ENCODE measurements around a stretch of chr15.

DNA sequence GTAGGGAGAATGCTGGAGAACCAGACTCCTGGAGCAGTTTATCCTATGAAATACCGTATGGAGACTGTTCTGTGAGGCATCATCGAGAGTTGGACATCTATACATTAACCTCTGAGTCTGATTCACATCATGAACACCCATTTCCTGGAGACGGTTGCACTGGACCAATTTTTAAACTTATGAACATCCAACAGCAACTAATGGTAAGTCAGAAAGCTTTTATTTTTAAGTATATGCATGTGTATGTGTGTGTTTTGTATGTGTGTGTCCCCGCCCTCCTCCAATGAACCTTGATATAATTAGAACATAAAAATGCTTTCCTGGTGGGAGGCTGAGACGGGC is 194.7 kb downstream of the AKAP13 start:
- RRBS: no CpG with 5 or more reads among the region's 5 CpGs
CAGE:
- cytosol, long polyA plus RNA: no peak
- long polyA plus RNA: no peak
- nucleus, long polyA plus RNA: no peak

- RRBS: no CpG with 5 or more reads among the region's 14 CpGs
CAGE:
- cytosol, long polyA plus RNA: no peak
- long polyA plus RNA: no peak
- nucleus, long polyA plus RNA: no peak
These were observed 199.7 kb downstream of the AKAP13 start for GRCh38 chr15:85579916-85580720.

DNA sequence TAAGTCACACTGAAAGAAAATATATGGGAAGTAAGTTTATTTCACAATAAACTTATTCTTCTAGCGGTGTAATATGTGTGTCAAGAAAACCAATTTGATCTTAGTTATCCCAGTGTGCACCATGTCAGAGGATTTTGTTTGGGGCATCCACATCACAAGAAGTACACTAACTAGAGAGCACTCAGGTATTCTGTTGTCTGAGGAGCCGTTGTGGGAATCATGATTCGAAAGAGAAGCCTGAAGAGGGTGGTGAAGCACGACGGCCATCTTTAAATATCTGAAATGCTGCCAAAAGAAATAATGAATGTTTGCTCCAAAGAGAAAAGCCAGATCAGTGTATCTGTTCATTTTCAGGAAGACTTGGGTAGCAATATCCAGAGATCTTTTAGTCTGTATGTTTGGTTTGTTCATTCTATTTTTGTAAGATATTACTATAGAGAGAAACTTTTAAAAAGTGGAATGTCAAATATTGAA is 180.7 kb downstream of the KLHL25 start:
- RRBS: no CpG with 5 or more reads among the region's 5 CpGs
CAGE:
- cytosol, long polyA plus RNA: no peak
- long polyA plus RNA: no peak
- nucleus, long polyA plus RNA: no peak

- RRBS: no CpG with 5 or more reads among the region's 8 CpGs
CAGE:
- cytosol, long polyA plus RNA: no peak
- long polyA plus RNA: no peak
- nucleus, long polyA plus RNA: no peak
These were observed 170.2 kb downstream of the KLHL25 start for GRCh38 chr15:85624307-85625181.

GRCh38 chr15:85646845-85647460 is 147.8 kb downstream of the KLHL25 start:
- RRBS: no CpG with 5 or more reads among the region's 9 CpGs
CAGE:
- cytosol, long polyA plus RNA: no peak
- long polyA plus RNA: no peak
- nucleus, long polyA plus RNA: no peak

GRCh38 chr15:85690520-85691019 is 104.2 kb downstream of the KLHL25 start:
- RRBS: no CpG with 5 or more reads among the region's 2 CpGs
CAGE:
- cytosol, long polyA plus RNA: no peak
- long polyA plus RNA: no peak
- nucleus, long polyA plus RNA: no peak

DNA sequence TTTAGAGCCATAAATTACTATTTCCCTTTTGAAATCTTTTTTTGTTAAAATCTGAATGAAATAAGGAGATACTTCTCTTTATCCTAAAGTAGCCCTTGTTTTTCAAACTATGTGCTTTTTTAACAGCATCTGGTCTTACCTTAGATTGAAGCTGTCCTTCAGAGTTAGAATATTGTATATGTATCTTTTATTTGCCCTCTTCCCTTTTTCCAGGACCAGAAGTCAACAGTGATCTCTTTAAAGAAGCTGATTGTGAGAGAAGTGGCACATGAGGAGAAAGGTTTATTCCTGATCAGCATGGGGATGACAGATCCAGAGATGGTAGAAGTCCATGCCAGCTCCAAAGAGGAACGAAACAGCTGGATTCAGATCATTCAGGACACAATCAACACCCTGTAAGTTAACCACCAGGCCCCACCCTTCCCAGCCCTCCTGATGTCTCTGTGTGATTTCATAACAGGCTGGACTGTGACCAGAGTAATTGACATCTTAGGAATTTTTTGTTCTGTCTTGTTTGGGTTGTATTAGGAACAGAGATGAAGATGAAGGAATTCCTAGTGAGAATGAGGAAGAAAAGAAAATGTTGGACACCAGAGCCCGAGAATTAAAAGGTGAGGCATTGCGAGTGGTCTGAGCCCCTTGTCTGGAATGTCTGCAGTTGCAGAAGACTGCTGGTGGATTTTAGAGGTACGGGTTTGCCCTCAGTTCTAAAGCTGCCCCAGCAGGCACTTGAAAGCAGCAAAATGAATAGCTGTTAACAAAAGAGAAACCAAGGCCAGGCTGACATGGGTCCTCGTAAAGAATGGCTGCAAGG is 67.7 kb downstream of the KLHL25 start:
- RRBS: no CpG with 5 or more reads among the region's 5 CpGs
CAGE:
- cytosol, long polyA plus RNA: no peak
- long polyA plus RNA: no peak
- nucleus, long polyA plus RNA: no peak

- RRBS: no CpG with 5 or more reads among the region's 6 CpGs
CAGE:
- cytosol, long polyA plus RNA: no peak
- long polyA plus RNA: no peak
- nucleus, long polyA plus RNA: no peak
These were observed 59.9 kb downstream of the KLHL25 start for GRCh38 chr15:85734843-85735176.

DNA sequence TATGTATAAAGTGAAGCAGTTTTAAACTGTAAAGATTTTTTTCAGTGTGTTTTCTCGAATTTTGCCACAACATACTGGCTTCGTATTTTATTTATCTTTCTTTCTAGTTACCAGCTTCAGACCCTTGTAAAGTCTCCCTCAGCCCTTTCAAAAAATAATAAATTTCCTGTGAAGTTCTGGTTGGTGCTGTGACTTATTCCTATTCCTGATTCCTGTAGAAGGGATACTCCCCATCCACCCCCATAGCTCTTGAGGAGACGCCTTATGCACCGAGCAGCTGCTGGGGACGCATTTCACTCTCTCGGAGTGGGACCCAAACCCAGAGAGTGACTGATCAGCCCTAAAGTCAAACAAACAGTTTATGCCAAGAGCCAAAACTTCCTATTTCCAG is 45.5 kb downstream of the KLHL25 start:
- RRBS: no CpG with 5 or more reads among the region's 6 CpGs
CAGE:
- cytosol, long polyA plus RNA: no peak
- long polyA plus RNA: no peak
- nucleus, long polyA plus RNA: no peak

DNA sequence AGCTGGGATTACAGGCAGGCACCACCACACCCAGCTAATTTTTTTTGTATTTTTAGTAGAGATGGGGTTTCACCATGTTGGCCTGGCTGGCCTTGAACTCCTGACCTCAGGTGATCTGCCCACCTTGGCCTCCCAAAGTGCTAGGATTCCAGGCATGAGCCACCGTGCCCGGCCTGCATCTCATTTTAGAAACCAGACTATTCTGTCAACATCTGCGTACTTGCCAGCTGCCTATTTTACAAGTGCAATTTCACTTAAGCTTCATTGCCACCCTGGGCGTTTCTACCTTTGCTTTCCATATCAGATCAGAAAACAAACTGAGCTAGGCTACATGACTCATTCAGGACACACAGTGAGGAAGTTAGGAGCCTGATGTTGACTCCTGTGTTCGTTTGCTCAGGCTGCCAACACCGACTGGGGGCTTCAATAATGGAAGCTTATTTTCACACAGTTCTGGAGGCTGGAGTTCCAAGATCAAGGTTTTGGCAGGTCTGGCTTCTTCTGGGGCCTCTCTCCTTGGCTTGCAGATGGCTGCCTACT is 42.3 kb upstream of the KLHL25 start:
- RRBS: no CpG with 5 or more reads among the region's 6 CpGs
CAGE:
- cytosol, long polyA plus RNA: no peak
- long polyA plus RNA: no peak
- nucleus, long polyA plus RNA: no peak

DNA sequence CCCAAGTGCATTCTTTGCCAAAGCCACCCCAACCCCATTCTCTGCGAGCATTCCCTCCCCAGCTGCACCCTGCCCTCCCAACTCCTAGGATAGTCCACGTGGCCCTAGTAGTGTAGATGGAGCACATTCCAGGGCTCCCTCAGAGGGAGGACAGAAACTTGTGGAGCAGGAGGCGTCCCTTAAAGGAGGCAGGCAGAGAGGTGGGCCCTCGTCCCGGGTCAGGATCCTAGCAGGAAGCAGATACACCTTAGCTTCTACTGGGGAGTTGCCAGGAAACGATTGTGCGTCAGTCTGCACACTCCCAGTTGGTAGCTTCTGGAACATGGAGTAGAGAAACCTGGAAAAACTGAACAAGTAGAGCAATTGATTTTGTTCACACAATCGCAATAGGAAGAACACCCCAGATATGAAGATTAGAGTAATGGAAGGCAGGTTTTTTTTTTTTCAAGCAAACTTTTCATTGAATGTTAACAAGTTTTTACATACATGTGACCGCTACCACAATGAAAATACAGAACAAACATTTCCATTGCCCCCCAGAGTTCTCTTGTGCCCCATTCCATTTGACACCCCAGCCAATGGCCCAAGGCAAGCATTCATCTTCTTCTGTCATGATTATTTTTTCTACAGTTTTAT is 44.0 kb upstream of the KLHL25 start:
- RRBS: no CpG with 5 or more reads among the region's 9 CpGs
CAGE:
- cytosol, long polyA plus RNA: no peak
- long polyA plus RNA: no peak
- nucleus, long polyA plus RNA: no peak

DNA sequence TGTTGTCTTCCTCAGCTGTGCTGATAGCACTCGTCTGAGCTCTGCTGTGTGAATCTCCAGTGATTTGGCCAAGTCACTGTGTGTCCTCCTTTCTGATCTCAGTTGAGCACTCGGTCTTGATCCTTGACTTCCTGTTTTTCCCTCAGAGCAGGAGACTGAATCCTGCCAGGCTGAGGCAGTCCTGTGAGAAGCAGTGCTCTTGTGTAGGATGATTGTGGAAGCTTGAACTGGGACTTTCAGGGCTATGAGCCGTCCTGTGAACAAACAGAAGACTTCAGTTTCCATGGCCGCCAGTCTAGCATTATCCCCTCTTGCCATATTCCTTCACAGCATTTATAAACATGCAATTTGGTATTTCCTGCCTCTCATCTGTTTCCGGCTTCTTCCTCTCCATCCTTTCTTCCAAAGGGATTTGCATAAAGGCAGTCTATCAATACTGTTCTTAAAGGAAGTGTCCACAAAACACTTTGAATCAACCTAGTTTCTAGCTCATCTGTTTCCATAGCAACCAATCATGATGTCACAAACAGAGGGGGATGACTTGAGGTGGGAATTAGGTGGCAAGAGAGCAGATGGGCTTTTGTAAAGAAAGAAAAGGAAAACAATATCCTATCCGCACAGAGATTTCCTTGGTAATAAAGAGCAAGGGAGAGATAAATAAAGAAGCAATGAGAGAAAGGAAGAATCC is 237.2 kb downstream of the AGBL1 start:
- RRBS: no CpG with 5 or more reads among the region's 6 CpGs
CAGE:
- cytosol, long polyA plus RNA: no peak
- long polyA plus RNA: no peak
- nucleus, long polyA plus RNA: no peak

GRCh38 chr15:87164003-87164343 is 1084.3 kb downstream of the AGBL1 start:
- RRBS: no CpG with 5 or more reads among the region's 2 CpGs
CAGE:
- cytosol, long polyA plus RNA: no peak
- long polyA plus RNA: no peak
- nucleus, long polyA plus RNA: no peak

DNA sequence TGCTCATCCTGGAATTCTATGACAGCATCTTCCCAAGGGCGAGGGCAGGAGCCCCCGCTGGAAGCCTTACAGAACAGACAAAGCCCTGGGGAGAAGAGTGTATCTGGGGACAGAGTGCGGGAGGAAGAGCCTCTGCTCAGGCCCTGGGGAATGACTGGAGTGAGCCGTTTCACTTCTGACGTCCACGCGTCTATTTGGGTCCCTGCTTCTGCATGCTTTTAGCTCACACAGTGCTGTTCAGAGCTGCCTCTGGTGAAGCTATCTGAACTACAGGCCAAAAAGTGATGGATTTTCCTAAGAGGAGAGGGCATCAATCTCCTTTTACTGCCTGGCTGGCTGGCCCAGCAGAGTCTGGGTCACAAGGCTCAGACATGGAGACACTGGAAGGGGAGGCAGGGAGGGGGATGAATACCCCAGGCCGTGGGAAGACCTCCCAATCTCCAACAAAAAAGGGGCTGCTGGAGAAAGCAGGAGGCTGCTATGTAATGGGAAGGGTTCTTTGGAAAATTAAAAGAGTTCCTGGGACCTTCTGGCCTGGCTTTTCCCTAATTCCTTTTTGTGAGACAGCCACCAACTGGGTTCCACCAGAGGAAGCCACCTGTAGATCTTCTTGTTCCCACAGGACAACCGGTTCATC is 311.7 kb downstream of the NTRK3 start:
- RRBS: no CpG with 5 or more reads among the region's 9 CpGs
CAGE:
- cytosol, long polyA plus RNA: no peak
- long polyA plus RNA: no peak
- nucleus, long polyA plus RNA: no peak

GRCh38 chr15:88401525-88402395 is 65.4 kb downstream of the MRPL46 start:
- RRBS: 59% methylated on average over 2 of the region's 15 CpGs
CAGE:
- cytosol, long polyA plus RNA: no peak
- long polyA plus RNA: no peak
- nucleus, long polyA plus RNA: no peak

DNA sequence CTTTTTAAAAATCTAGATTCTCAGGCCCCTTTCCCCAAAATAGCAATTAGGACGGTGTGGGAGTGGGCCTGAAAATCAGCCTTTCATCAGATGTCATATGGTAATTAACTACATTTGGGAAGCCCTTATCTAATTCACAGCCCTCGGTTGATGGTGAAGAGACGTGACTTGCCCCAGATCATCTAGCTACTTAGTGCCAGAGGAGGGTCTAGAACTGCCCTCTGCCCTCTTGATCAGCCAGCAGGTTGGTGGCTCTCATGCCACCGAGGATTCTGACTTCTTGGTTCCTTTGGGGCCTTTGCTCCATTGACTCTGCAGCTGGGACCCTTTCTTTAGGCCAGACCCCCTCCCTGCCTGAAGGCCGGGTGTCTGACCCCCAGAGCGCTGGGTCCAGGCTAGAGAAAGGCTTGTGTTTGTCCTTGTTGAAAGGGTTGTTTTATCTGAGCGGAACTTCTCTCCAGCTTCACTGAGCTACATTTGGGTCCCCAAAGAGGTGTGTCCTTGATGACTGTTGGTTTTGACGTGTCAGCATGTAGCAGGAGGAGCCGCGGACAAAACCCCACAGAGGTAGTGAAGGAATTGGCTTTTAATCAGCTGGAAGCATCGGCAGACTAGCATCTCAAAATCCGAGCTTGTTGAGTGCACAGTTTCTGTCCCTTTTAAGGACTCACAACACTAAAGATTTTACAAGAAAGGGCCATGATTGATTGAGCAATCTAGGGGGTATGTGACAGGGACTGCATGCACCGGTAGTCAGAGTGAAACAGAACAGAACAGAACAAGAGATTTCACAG is 915 bp downstream of the AEN start:
- RRBS: no CpG with 5 or more reads among the region's 13 CpGs
CAGE:
- cytosol, long polyA plus RNA: no peak
- long polyA plus RNA: no peak
- nucleus, long polyA plus RNA: no peak

GRCh38 chr15:88637737-88638561 is 867 bp upstream of the ISG20 start:
- RRBS: no CpG with 5 or more reads among the region's 7 CpGs
CAGE:
- cytosol, long polyA plus RNA: no peak
- long polyA plus RNA: no peak
- nucleus, long polyA plus RNA: no peak

- RRBS: no CpG with 5 or more reads among the region's 7 CpGs
CAGE:
- cytosol, long polyA plus RNA: no peak
- long polyA plus RNA: no peak
- nucleus, long polyA plus RNA: no peak
These were observed 14.1 kb downstream of the ISG20 start for GRCh38 chr15:88652852-88653298.

GRCh38 chr15:88901016-88902014 is 6.0 kb upstream of the HAPLN3 start:
- RRBS: no CpG with 5 or more reads among the region's 17 CpGs
CAGE:
- cytosol, long polyA plus RNA: no peak
- long polyA plus RNA: no peak
- nucleus, long polyA plus RNA: no peak

GRCh38 chr15:88987916-88988451 is 74.8 kb upstream of the MFGE8 start:
- RRBS: no CpG with 5 or more reads among the region's 7 CpGs
CAGE:
- cytosol, long polyA plus RNA: no peak
- long polyA plus RNA: no peak
- nucleus, long polyA plus RNA: no peak

All from SK-N-SH (cell line).